ENCODE data around the genes C17orf78, SYNRG, HNF1B, TBC1D3C, SRCIN1 and EPOP.

DNA sequence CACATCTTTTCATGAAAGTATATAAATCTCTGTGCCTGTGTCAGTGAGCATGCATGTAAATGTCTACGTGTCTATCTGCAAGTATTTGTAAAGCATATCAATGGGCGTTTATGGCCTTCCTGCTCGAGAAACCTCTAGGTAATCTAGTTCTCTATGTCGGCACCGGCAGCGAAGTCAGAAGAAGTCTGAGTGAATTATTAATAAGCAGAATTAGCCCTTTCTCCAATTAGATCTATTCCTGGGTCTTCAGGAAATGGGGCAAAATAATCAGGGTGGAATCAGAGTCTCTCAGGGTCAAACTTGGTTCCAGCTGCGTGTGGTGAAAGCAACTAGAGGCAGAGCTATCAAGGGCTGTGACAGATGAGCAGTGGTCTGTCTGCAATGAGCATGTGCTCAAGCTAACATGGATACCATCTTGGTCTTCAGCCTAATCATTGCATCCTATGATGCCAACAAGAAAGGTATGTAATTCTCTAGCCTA is at the start of gene C17orf78:
C17orf78 (plus strand) TSS at position 296 of the 481 bp plus-strand sequence.
- PRO-cap: no peak
- RAMPAGE, long total RNA, 5 experiments: no peak in any of the 5 experiments
- RRBS: no CpG with 5 or more reads among the region's 7 CpGs

DNA sequence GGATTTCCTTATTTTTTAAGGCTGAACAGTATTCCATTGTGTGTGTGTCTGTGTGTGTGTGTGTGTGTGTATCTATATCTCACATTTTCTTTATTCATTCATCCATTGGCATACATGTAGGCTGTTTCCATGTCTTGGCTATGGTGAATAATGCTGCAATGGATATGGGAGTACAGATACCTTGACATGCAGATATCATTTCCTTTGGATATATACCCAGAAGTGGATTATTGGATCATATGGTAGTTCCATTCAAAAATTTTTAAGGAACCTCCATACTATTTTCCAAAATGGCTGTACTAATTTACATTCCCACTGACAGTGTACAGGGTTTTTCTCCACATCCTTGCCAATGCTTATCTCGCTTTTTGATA is 6.0 kb downstream of the ACACA start:
- PRO-cap: no peak
- RAMPAGE, long total RNA, 5 experiments: no peak in any of the 5 experiments
- RRBS: no CpG with 5 or more reads among the region's 1 CpG

DNA sequence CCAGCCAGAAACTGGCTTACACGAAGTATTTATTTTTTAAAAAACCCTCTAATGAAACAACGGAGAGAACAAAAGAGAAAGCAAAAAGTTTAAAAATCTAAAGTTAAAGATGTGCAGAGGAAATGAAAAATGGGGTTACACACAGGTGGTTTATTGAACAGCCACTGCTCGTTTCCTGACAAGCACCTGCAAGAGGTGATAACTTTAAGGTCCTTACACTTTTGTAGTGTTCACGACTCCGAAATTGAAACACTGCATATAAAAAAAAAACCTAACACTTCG is 1.2 kb downstream of the SYNRG start:
- PRO-cap: no peak
- RAMPAGE, long total RNA, 5 experiments: no peak in any of the 5 experiments
- RRBS: no CpG with 5 or more reads among the region's 6 CpGs

- PRO-cap: unidirectional peak, plus-strand start at chr17:37608939; bidirectional peak, plus-strand start at chr17:37609574, minus-strand start at chr17:37609369
- RAMPAGE, long total RNA, 5 experiments: start-site peak on the minus strand in 4 of 5 experiments, at chr17:37609364-37609405 at its widest, 49 to 273 reads per replicate
- RRBS: no CpG with 5 or more reads among the region's 64 CpGs
These were observed at the start of gene SYNRG for GRCh38 chr17:37608496-37609528. TSS of gene SYNRG (minus strand) at chr17:37609418.

- PRO-cap: no peak
- RAMPAGE, long total RNA, 5 experiments: no peak in any of the 5 experiments
- RRBS: no CpG with 5 or more reads among the region's 3 CpGs
These were observed 33.4 kb upstream of the DDX52 start for GRCh38 chr17:37676521-37677138.

- PRO-cap: no peak
- RAMPAGE, long total RNA, 5 experiments: no peak in any of the 5 experiments
- RRBS: no CpG with 5 or more reads among the region's 7 CpGs
These were observed 30.1 kb downstream of the HNF1B start for GRCh38 chr17:37714635-37715211.

- PRO-cap: bidirectional peak, plus-strand start at chr17:37745200, minus-strand start at chr17:37745089
- RAMPAGE, long total RNA, 5 experiments: no peak in any of the 5 experiments
- RRBS: no CpG with 5 or more reads among the region's 5 CpGs
These were observed at the start of gene HNF1B for GRCh38 chr17:37744998-37745151. TSS of gene HNF1B (minus strand) at chr17:37745059.

DNA sequence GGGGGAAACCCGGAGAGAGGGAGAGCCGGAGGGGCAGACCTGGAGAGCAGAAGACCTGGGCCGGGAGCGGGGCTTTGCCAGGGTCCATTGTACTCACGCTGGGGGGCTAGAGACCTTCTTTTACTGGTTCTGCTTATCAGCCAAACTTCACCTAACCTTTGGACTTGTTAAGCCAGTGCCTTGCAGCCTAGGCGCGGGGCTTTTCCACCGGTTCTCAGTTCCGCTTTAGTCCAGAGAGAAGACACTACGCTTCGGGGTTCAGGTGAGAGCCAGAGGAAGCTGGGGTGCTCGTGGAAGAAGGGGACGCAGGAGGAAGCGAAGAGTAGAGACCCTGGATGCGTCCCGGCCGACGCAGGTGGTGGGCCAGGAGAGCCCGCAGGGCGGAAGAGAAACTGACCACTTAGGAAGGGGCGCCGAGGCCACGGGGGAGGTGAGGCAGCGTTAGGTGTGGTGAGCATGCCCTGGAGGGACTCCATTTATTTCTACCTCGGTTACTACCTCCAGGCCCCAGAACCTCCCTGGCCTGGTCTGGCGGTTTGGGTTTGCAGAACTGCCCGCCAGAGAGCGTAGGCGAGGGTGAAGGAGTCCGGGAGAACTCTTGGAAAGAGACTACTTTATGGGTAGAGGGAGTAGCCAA is 411 bp upstream of the HNF1B start:
- PRO-cap: bidirectional peak, plus-strand start at position 49 of the sequence, minus-strand start outside the sequence
- RAMPAGE, long total RNA, 5 experiments: start-site peak on the minus strand in 1 of 5 experiments, centred at position 362 of the sequence, 14 reads per replicate
- RRBS: no CpG with 5 or more reads among the region's 30 CpGs

- PRO-cap: no peak
- RAMPAGE, long total RNA, 5 experiments: no peak in any of the 5 experiments
- RRBS: no CpG with 5 or more reads among the region's 13 CpGs
These were observed 1.3 kb upstream of the HNF1B start for GRCh38 chr17:37746064-37746555.

GRCh38 chr17:38068507-38068877 is at the start of gene TBC1D3C:
TSS of gene TBC1D3C (minus strand) at chr17:38068634.
- PRO-cap: no peak
- RAMPAGE, long total RNA, 5 experiments: no peak in any of the 5 experiments
- RRBS: no CpG with 5 or more reads among the region's 10 CpGs

DNA sequence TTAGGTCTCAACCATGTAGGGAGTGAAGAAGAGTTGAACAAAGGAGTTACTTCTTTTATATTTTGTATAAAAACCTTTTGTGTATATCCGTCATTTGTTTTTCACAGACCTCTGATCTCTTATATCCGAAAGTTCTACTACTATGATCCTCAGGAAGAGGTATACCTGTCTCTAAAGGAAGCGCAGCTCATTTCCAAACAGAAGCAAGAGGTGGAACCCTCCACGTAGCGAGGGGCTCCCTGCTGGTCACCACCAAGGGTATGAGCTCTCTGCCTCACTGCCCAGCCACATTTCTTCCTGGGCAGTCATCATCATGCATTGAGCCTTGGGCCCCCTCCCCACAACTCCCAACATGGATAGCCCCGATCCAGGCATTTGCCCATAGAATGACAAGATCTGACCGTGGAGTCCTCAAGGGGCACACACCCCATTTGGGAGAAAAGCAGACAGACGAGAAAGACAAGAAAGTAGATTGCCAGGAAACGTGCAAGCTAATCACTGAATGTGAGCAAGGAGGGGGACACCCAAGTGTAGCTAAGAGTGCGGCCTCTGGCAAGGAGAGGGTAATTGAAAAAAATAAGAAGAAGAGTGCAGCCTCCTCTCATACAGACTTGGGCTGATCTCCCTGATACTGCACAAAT is 32.4 kb upstream of the ARHGAP23 start:
- PRO-cap: no peak
- RAMPAGE, long total RNA, 5 experiments: start-site peak on the plus strand in 1 of 5 experiments, centred at position 246 of the sequence, 5 reads per replicate
- RRBS: no CpG with 5 or more reads among the region's 10 CpGs

DNA sequence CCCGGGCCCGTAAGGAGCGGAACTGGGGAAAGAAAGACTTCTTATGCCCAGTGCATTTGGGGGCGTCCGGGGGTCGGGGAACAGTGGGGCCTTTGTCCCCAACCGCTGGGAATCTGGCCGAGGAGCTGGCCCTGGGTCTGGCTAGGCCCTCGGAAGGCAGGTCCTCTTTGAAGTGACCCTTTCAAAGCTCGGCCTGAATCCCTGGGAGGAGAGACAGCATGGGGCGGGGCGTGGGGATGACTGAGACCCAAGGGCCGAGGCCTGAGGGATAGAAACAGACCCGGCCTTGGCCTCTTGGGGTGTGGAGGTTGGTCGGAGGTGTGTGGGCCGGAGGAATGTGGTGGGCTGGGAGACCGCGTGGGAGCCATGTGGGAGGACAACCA is 6.0 kb downstream of the ARHGAP23 start:
- PRO-cap: no peak
- RAMPAGE, long total RNA, 5 experiments: no peak in any of the 5 experiments
- RRBS: no CpG with 5 or more reads among the region's 18 CpGs

GRCh38 chr17:38451586-38452648 is 23.7 kb downstream of the ARHGAP23 start:
- PRO-cap: bidirectional peak, plus-strand start at chr17:38451904, minus-strand start at chr17:38451925; bidirectional peak, plus-strand start at chr17:38452470, minus-strand start at chr17:38452413
- RAMPAGE, long total RNA, 5 experiments: no peak in any of the 5 experiments
- RRBS: no CpG with 5 or more reads among the region's 23 CpGs

DNA sequence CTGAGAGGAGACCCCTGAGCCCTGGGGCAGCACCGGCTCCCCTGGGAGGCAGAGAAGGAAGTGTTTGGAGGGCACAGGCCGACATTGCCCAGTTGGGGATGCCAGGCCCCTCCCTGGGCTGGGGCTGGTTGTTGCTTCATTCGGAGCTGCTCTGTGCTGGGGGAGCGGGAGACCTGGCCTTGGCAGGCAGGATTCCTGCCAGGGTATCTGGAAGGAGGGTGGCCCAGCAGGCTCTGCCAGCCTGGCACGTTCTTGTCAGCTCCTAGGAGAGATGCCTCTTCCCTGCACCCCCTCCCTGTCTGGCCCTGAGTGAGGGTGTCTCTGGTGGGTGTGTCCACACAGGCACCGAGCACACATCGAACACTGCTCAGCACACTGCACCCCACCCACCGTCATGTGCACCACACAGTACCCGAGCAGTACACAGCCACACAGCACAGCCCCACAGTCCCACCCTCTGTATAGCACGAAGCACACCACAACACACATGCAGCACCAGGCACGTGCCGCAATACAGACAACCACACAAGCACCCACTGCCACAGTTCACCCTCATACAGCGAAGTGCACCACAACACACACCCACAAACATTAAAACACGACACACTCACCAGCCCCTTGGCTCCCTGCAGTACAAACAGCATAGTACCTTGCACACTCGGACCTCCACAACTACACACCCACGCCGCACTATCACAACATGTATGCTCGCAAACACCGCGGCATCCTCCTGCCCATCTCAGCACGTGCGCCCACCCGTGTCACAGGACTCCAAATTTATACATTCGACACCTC is 35.3 kb downstream of the ARHGAP23 start:
- PRO-cap: no peak
- RAMPAGE, long total RNA, 5 experiments: no peak in any of the 5 experiments
- RRBS: no CpG with 5 or more reads among the region's 24 CpGs

GRCh38 chr17:38475291-38476418 is 47.4 kb downstream of the ARHGAP23 start:
- PRO-cap: no peak
- RAMPAGE, long total RNA, 5 experiments: start-site peak on the plus strand in 1 of 5 experiments, at chr17:38475791-38475852 at its widest, 10 reads per replicate
- RRBS: no CpG with 5 or more reads among the region's 18 CpGs

- PRO-cap: unidirectional peak, minus-strand start at chr17:38510438
- RAMPAGE, long total RNA, 5 experiments: no peak in any of the 5 experiments
- RRBS: no CpG with 5 or more reads among the region's 145 CpGs
These were observed 82.1 kb downstream of the ARHGAP23 start for GRCh38 chr17:38510012-38511163.

DNA sequence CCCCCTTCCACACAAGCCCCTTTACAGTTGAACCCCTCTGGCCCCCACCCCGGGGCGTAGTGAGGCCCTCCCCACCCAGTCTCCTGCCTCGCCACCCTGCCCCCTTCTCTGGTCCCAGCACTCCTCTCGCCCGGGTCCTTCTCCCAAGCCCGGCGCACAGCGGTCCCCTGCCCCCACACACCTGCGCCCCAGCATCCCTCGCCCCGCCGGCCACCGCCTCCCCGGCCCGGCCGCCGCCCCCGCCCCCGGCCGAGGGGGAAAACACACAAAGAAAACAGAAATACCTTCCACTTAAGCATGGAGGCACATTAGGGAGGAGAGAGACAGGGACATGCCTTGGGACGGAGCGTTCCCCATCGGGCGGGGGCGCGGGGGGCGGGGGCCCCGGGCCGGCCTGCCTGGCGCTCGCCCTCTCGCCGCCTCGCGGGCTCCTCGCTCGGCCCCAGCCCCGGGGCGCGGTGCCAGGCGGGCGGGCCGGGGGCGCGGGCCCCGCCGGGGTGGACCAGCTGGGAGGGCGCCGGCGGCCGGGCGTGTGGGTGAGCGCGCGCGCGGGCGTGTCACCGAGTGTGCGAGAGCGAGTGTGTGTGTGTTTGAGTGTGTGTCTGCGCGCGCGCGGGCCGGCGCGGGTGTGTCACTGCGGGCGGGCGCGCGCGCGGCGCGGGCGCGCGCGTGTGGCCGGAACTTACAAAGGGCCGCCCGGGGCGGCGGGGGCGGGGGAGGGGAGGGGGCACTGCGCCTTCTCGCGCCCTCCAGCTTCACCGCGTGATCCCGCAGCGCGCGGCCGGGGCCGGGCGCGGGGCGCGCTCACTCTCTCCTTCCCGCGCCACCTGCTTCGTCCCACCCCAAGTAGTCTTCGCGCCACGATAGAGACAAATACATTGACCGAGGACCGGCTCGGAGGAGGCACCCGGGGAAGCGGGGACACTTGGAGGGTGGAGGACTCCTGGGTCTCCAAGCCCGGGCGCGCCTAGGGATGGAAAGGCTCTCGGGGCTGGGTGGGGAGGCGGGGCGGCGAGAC is at the start of gene SRCIN1:
SRCIN1 (minus strand) TSS at position 604 of the 1,018 bp plus-strand sequence.
- PRO-cap: no peak
- RAMPAGE, long total RNA, 5 experiments: no peak in any of the 5 experiments
- RRBS: no CpG with 5 or more reads among the region's 121 CpGs

DNA sequence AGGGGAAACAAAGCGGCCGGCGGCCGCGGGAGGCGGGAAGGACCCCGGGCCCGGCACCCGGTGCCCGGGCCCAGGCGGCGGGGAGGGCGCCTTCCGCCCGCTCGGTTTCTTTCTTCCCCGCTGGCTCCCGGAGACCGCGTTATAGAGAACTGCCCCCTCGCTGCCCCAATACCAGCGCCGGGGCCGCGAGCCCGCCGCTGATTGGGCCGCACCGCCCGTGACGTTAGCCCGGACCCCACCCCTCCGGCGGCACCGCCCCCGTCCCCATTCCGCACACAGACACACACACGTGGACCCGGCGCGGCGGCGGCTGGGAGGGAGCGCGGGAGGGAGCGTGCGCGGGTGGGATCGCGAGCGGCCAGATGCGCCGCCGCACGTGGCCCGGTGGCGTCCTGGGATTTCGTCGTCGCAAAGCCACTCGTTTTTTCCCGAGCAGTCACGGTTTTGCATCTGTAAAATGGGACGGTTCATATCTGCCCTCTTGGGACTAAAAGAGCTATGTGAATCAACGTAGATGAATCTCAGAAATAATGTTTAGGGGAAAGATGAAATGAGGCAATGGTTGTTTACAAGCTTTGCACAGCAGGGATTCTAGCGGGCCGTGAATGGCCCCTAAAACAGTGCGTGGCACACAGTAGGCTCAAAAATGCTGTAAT is at the start of gene EPOP:
EPOP (minus strand) TSS at position 151 of the 656 bp plus-strand sequence.
- PRO-cap: bidirectional peak, plus-strand start at position 301 of the sequence, minus-strand start at position 114 of the sequence
- RAMPAGE, long total RNA, 5 experiments: no peak in any of the 5 experiments
- RRBS: no CpG with 5 or more reads among the region's 68 CpGs

DNA sequence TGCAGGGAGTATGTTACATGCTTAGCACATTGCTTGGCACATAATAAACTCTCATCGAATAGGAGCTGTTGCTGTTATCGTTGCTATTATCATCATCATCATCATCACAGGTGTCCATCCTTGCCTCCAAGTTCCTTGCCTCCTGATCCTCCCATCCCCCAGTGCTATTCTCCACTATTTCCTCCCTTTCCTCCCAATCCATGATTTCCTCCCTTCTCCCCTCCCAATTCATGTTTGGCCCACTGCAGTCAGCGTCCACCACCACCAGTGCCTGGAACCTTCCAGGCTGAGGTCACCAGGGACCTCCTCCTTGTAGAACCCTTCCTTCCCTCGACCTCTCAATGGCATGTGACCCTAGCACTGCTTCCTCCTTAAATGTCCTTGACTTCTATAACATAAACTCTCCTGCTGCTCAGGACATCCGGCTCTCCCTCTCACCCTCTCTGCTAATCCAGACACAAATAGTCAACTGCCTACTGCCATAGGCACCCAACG is 6.0 kb upstream of the MLLT6 start:
- PRO-cap: no peak
- RAMPAGE, long total RNA, 5 experiments: no peak in any of the 5 experiments
- RRBS: no CpG with 5 or more reads among the region's 6 CpGs

DNA sequence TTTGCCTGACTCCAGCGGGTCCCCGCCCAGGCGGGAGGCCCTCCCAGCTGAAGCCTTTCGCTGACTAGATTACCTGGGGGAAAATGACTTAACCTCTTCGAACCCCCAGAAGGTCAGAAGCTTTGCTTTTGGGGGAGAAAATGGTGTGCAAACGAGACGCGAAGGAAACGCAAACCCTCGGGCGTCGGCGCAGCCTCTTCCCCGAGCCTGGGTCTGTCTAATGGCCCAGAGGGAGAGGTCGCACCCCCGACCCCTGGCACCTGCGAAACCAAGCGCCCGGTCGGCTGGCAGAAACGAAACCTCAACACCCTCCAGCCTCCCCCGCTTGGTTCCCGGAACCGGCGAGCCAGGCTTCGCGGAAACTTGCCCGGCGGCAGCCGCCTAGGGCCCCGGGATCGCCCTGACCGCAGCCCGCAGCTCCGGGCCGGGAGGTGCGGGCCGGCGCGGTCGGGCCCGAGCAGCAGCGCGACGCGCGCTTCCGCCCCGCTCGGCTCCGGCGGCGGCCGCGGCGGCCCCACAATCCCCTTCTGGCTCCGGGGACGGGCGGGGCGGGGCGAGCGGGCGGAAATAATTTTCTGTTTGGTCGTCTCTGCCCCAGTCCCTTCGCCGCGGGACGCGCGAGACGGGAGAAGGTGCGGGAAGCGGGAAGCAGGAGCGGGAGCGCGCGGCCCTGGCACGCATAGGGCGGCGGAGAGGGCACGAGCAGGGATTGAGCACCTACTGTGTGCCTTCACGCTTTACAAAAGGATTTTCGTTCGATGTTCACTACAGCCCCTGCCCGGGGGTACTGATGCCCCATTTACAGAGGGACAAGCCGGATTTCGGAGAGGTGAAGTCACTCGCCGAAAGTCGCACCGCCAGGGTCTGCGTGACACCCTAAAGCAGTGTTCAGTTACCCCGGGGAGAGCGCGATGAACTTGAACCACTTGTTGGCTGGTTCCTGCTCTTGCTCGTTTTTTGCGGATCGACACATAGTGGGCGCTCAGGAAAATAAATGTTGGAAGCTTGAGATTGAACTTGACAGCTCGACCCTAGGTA is 2.9 kb upstream of the MLLT6 start:
- PRO-cap: bidirectional peak, plus-strand start at position 597 of the sequence, minus-strand start at position 529 of the sequence; bidirectional peak, plus-strand start at position 891 of the sequence, minus-strand start at position 862 of the sequence
- RAMPAGE, long total RNA, 5 experiments: start-site peak on the plus strand in 1 of 5 experiments, centred at position 616 of the sequence, 12 reads per replicate
- RRBS: no CpG with 5 or more reads among the region's 100 CpGs

Data from stomach (tissue), 7 donors.